ENCODE data around the gene ARHGAP32.

DNA sequence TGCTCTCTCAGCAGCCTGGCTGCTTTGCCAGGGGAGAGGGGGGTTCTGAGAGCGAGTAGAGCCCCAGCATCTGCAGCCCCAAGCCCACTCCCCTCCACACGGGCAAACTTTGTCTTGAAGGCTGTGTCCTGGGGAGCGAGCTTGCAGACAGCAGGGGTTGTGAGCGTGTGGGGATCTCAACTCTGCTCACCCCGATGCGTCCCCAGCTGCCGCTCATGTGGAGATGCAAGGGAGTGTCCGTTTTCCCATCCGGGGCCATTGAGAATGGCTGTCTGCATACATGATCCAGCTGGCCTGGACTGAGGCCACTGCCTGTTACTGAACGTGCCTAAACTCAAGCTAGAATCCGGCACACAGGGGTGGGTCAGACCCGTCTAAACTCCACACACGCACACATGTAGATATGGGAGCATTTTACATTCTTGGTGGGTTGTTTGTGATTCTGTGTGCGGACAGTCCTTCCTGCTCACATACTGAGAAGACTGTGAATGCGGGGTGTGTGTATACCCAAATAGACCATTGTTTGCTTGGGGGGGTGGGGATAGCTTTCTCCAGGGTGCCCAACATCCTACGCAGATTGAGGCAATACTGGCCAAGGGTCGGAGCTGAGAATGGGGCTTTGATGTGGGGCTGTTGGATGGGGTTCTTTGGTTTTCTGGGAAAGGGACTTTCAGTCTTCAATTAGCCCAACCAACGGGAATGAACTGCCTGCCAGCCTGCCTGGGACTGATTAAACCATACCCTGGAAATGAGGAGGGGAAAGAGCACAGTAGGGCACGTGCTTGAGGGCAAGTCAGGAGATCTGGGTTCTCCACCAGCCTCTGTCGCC lies 60.3 kb downstream of the ST3GAL4 start:
- PRO-cap, 7 experiments, result peak in 6 of 7 experiments; most common plus-strand start position 364 of the sequence (in 6); most common minus-strand start position 219 of the sequence (in 4)
- RAMPAGE, long total RNA, 2 experiments, result no peak in any of the 2 experiments

DNA sequence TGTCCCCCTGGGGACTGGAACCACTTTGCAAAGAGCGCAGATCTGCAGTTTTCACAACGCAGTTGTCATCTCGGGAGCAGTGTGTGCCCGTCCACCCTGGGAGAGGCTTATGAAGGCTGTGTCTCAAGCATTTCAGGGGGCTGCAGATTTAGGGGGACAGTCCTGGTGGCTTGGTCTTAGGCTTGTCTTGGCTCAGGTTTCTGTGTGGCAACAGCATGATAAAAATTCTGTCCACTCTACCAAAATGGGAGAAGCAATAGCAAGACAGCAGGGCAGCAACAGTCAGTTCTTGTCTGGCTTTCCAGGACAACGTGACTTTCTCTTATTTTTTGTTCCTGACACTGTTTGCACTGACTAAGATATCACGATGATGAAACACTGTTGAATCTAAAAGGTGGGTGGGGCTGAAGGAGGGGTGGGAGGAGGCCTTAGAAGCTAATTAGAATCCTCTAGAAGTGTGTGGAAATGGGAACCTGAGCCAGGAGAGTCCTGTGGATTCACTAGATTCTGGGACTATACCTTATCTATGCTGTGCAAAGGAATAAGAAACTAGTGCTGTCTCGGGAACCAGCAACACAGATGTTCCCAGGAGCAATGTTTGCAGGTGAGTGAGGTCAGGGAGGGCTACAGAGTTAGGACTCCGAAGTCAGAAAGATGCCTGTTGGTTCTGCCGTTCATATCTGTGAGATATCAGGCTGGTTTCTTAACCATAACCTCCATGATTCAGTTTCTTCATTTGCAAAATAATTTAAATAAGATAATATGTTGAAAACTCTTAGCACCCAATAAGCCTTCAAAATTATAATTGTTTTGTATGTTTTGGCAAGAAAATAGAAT lies 300.3 kb downstream of the ST3GAL4 start:
- PRO-cap, 7 experiments, result no peak in any of the 7 experiments
- RAMPAGE, long total RNA, 2 experiments, result no peak in any of the 2 experiments

DNA sequence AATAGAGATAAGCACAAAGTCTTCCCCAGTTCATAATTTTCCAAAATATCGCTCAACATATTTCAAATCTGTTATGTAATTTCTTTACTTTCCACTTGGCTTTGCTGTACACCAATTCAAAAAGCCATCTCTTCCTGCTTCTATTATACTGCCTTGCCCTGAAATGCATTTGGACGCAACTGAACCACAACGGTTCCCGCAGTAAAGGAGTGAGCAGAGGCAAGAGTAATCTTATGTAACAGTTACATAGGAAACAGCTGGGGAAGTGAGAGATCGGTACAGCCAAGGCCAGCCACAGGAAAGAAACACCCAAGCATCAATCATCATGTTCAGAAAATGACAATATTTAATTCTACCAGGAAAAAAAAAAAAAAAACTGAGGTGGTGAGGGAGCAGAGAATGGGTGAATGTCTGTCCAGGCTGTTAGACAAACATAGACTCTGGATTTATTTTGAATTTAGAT lies 392.2 kb downstream of the ETS1 start:
- PRO-cap, 7 experiments, result no peak in any of the 7 experiments
- RAMPAGE, long total RNA, 2 experiments, result no peak in any of the 2 experiments

DNA sequence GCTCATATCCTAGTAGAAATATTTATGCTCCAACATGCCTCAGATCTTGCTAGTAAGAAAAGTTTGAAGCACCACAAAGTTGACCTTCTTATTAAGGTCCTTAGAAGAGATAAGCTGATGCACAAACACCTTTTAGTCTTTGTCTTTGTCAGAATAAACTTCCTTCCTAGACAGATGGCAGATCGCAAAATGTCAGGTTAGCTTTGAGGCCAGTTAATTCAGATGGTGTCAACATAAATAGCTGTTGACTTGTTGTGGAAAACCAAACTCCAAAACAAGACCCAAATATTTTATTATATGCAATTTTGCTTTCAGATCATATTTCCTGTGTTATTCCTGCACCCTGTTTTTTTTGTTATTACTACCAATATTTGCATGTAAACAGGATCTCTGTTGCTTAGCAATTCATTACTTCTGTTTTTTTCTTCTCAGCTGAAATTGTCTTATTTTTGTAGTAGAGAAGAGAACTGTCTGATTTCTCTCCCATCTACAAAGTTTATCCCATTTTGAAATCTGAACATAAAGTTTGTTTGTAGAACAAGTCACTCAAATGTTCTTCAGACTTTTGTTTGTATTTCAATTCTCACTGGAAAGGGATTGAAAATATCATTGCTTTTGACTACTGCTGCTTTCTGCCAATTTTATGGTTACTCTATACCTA lies 315.9 kb downstream of the ETS1 start:
- PRO-cap, 7 experiments, result no peak in any of the 7 experiments
- RAMPAGE, long total RNA, 2 experiments, result no peak in any of the 2 experiments

GRCh38 chr11:128330186-128330680 lies 257.1 kb downstream of the ETS1 start:
- PRO-cap, 7 experiments, result no peak in any of the 7 experiments
- RAMPAGE, long total RNA, 2 experiments, result no peak in any of the 2 experiments

DNA sequence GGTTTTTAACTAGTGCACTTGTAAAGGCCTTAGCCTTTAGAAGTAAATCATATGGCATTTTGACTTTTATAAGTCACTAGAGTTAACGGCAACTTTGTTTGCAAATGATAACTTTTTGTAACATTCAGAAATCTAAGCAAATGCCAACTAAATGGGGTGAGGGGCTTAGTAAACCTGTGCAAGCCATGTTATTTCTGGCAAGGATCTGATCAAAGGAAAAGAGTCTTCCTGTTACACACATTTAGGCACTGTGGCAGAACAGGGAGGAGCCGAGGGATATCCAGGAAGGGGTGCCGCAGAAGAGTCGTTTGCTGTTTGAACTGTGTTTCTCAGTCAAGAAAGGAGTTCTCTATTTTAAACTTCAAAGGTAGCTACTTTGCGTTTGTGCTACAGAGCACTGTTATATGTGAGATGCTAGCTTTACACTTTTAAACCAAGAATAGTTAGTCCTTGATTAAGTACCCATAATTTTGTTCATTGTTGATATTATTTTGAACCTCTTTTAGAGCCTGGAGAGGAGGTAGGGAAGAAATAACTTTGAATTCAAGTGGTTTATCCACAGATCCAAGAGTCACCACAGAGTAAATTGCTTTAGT lies 175.5 kb downstream of the ETS1 start:
- PRO-cap, 7 experiments, result no peak in any of the 7 experiments
- RAMPAGE, long total RNA, 2 experiments, result no peak in any of the 2 experiments

DNA sequence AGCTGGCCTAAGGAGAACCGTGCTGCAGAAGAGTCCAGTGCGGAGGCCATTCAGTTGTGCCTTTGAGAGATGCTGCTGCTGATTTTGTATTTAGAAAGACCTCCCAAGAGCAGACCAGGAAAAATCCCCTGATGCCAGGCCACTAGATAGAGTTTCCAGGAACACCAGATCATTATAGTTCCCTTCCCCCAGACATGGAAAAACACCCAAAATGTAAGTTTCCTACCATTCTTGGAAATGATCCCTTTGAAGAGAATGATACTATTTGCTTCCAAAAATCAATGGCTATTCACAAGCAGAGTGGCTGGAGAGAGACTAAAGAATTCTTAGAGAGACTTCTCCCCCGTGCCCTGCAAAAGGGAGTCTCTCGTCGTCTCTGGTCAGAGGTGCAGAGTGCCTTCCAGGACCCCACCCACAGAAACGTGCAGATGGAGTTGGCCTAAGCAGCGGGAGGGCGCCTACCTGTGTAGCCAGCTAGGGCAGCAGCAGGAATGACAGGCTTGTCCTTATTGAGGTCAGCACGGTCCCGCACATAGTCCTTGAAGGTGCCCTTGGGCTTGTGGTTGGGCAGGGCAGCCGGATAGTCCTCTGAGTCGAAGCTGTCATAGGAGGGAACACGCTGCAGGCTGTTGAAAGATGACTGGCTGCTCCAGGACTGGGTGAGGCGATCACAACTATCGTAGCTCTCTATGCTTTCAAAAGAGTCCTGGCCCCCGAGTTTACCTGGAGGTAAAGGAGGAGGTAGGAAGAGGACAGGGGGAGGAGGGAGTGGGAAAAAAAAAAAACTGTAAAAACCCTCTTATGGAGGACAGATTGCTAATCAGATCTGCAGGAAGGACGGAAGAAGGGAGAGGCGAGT lies 107.4 kb downstream of the ETS1 start:
- PRO-cap, 7 experiments, result no peak in any of the 7 experiments
- RAMPAGE, long total RNA, 2 experiments, result start-site peak on the minus strand in 1 of 2 experiments, centred at position 592 of the sequence, 15 reads per replicate

- PRO-cap, 7 experiments, result no peak in any of the 7 experiments
- RAMPAGE, long total RNA, 2 experiments, result start-site peak on the minus strand in 1 of 2 experiments, at chr11:128489368-128489478 at its widest, 15 reads per replicate
Observed at GRCh38 chr11:128489089-128489563, 98.2 kb downstream of the ETS1 start.

GRCh38 chr11:128515739-128516257 lies 71.6 kb downstream of the ETS1 start:
- PRO-cap, 7 experiments, result no peak in any of the 7 experiments
- RAMPAGE, long total RNA, 2 experiments, result no peak in any of the 2 experiments

DNA sequence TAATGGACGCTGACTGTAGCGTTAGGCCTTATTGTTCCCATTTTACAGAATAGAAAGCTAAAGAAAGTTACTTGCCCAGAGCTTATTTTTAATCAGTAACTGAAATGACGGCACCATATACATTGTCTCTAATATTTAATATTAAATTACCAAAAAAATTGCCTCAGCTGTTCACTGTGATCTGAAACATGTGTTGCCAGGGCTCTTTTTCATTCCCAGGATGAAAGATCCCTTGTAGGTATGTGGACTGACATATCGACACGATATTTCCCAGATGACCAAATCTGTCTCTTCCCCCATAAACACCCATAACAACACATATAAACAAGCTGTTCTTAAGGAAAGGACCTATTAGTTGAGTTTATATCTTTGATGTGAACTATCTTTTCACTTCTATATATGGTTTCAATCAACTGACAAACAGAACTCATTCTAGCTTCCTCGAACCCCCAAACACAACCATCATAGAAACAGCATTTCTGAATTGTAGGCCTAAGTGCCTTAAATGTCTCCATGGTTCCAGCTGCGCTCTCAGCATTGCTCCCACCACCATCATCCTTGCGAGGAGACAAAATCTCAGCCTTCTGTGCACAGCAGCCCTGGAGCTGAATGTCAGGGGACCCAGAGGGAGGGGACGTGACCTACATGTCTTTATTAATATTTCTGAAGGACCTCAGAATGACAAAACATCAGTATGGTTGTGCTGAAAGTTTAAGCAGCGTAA lies 67.1 kb downstream of the ETS1 start:
- PRO-cap, 7 experiments, result peak in 1 of 7 experiments; most common minus-strand start position 565 of the sequence (in 1)
- RAMPAGE, long total RNA, 2 experiments, result no peak in any of the 2 experiments

GRCh38 chr11:128523058-128523497 lies 64.3 kb downstream of the ETS1 start:
- PRO-cap, 7 experiments, result no peak in any of the 7 experiments
- RAMPAGE, long total RNA, 2 experiments, result no peak in any of the 2 experiments

GRCh38 chr11:128625387-128625866 lies 38.1 kb upstream of the ETS1 start:
- PRO-cap, 7 experiments, result no peak in any of the 7 experiments
- RAMPAGE, long total RNA, 2 experiments, result no peak in any of the 2 experiments

DNA sequence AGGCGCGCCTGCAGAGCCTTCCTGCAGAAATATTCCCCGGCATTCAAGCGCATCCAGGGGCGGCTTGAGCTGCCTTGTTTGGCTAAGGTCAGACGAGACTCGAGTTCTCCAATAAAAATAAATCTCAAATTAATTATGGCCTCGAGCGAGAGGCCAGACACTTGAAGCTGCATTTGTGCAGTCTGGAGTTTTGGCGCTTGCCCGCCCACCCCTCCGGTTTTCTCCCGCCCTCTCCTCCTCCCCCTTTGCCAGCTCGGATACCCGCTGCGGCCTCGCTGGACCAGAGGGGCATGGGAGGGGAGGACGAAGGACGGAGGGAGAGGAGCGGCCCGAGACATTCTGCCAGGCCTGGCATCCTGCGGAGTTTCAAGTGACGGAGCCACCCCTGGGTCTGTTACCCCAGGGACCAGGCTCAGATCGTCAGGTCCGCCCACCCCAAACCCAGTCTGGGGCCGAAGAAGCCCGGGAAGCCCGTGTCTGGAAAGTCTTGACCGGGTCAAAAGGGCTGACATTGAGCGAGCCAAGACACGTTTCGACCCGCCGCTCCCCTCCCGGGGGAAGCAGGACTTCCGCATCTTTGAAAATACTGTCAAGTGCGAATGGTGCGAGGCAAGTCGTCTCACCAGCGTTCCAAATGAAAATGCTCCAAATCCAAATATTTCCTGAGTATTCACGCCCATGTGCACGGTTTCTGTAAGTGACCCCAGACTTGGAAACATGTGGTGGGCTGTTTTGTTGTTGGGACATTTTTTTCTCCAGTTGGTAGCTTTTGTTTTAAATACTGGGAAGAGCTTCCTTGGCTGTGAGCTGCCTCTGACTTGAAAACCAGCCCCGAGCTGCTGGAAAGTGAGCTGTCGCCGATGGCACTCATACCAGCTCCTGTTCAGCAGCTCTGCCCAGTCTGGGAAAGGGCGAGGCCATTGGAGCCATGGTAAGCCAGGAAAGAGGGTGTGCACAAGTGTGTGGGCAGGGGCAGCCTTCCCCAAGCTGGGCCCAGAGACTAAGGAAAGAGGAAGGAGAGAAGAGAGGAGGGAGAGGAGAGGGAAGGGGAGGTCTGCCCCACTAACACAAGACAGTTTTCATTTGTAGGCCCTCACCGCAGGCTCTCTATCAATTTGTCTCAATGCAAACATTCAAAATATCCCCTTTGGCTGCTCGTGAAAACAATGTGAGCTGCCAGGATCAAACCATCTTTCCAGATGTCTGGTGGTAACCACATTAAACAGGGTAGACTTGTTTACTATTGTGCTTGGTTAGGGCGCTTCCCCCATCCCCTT lies 3.4 kb upstream of the FLI1 start:
- PRO-cap, 7 experiments, result no peak in any of the 7 experiments
- RAMPAGE, long total RNA, 2 experiments, result no peak in any of the 2 experiments

DNA sequence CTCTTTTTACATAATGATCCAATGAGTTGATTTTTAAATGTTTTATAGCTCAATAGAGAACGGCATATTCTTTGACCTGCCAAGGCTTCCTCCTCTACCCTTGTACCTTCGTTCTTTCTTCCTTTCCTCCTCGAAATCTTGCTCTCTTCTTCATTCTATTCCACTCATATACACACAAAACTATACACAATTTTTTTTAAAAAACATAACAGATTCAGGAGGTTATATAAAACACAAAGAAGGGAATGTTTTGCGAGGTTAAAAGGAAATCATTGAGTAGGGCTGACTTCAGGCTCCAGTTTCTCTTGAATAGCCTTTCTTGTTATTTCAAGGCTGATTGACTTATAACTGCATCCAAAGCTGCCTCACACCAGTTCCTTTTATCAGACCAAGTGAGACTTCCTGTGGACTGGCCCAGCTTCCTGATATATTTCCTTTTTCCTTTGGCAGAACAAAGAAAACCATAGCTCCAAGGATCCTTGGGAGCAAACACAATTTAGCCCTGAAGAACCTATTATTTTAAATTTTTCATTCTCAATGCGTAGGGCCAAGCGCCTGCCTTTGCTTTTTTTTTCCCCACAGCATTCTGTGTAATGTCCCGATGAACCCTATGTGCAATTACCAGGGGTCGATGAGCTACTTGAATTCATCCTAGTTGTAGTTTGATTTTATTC lies 11.6 kb downstream of the FLI1 start:
- PRO-cap, 7 experiments, result peak in 1 of 7 experiments; most common minus-strand start position 311 of the sequence (in 1)
- RAMPAGE, long total RNA, 2 experiments, result no peak in any of the 2 experiments

GRCh38 chr11:128707519-128707718 lies 13.5 kb downstream of the FLI1 start:
- PRO-cap, 7 experiments, result no peak in any of the 7 experiments
- RAMPAGE, long total RNA, 2 experiments, result no peak in any of the 2 experiments

DNA sequence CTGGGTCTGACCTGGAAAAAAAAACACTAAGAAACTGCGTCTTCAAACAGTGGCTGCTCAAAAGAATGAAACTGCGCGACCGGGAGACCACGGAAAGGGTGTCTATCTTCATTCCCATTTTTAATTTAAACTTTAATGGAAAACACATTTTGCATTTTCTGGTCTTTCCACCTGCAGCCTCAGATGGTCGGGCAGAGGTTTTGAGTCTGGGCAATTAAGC lies 83.4 kb downstream of the FLI1 start:
- PRO-cap, 7 experiments, result no peak in any of the 7 experiments
- RAMPAGE, long total RNA, 2 experiments, result no peak in any of the 2 experiments

DNA sequence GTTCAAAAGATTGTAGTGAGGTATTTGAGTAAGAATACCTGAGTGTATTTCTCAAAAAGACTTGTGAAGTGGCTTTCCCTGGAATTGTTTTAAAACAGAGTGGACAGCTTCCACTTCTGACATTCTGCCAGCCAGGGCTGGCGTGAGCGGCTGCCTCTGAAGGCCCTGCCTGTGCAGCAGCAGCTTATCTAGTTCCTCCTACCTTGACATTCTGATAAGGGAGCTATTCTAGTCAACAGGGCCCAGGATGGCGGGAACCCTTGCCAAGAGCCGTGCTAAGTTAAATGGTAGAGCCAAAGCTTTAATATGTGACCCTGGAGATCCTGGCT lies 3.4 kb downstream of the KCNJ5 start:
- PRO-cap, 7 experiments, result no peak in any of the 7 experiments
- RAMPAGE, long total RNA, 2 experiments, result no peak in any of the 2 experiments

GRCh38 chr11:129192143-129192432 lies at the start of gene ARHGAP32:
Gene ARHGAP32 (minus strand): TSS chr11:129192325.
- PRO-cap, 7 experiments, result no peak in any of the 7 experiments
- RAMPAGE, long total RNA, 2 experiments, result no peak in any of the 2 experiments

DNA sequence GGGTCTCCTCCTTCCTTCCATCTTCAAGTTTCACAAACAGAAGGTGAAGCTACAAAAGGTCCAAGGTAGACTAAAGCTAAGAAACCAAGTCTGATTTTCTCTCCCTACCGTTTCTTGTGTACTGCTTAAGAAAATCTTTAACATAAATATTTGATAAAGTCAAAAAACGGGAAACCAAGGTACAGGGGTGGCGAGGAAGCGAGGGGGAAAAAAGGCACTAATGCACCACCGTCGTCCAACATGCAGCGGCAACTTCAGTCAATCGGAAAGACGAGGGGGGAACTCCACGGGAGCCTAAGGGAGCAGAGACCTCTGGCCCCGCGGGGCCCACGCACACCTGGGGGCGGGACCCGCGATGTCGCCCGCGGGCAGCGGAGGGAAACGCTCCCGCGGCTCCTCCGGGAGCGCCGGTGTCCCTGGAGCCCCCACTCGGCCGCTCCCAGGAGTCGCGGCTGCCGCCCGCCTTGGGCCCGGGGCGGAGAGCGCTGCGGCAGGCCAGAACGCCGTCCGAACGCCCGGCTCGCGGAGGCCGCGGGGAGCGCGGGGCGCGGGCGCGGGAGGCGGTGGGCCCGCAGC lies 86.3 kb upstream of the ARHGAP32 start:
- PRO-cap, 7 experiments, result peak in 6 of 7 experiments; most common plus-strand start position 498 of the sequence (in 6)
- RAMPAGE, long total RNA, 2 experiments, result no peak in any of the 2 experiments

- PRO-cap, 7 experiments, result no peak in any of the 7 experiments
- RAMPAGE, long total RNA, 2 experiments, result no peak in any of the 2 experiments
Observed at GRCh38 chr11:129386832-129387758, 11.4 kb downstream of the BARX2 start.